H4 (cell line): ENCODE measurements around a stretch of chr14.

DNA sequence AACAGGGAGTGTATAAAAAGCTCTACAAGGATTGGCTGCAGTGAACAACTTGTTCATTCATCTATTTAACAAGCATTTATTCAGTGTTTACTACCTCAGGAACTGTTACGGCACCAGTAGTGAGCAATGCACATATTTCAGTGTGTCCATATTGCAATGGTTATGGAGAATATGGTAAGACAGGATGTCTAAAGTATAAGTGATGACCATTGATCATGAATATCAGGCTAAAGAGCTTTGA lies 854.2 kb upstream of the SEL1L start:
- RAMPAGE, long total RNA: no peak

DNA sequence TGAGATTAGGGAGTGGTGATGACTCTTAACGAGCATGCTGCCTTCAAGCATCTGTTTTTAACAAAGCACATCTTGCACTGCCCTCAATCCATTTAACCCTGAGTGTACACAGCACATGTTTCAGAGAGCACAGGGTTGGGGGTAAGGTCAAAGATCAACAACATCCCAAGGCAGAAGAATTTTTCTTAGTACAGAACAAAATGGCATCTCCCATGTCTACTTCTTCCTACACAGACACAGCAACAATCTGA lies 1431.0 kb upstream of the FLRT2 start:
- RAMPAGE, long total RNA: no peak

GRCh38 chr14:85533679-85534424 lies 3.9 kb downstream of the FLRT2 start:
- RAMPAGE, long total RNA: no peak

GRCh38 chr14:87164159-87164736 lies 828.7 kb downstream of the GALC start:
- RAMPAGE, long total RNA: no peak

DNA sequence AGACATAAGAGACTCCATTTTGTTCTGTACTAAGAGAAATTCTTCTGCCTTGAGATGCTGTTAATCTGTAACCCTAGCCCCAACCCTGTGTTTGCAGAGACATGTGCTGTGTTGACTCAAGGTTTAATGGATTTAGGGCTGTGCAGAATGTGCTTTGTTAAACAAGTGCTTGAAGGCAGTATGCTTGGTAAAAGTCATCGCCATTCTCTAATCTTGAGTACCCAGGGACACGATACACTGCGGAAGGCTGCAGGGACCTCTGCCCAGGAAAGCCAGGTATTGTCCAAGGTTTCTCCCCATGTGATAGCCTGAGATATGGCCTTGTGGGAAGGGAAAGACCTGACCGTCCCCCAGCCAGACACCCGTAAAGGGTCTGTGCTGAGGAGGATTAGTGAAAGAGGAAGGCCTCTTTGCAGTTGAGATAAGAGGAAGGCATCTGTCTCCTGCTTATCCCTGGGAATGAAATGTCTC lies 19.5 kb downstream of the GPR65 start:
- RAMPAGE, long total RNA: no peak

DNA sequence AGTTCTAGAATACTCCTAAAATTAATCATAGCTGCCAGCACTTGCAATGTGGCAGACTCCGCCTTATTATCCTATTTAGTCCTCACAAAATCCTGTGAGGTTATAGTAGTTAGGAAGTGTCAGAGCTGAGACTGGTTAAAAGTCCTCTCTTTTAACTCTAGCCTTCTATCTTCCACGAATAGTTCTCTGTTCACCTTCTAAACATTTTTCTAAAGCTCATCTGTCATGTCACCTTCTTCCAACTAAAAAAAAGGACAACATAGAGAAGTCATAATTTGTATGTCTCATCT lies 74.3 kb downstream of the KCNK10 start:
- RAMPAGE, long total RNA: no peak

DNA sequence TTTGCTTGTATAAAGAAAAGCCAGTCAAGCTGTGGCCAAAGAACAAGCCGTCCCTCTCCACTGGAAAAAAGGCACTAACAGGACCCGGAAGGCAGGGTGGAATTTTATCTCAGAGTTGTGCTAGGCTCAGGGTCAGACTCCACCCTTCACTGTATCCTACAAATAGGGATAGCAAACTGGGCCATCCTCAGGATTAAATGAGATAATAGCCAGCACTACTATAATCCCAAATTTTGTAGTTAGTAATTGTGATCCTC lies 4.2 kb downstream of the PTPN21 start:
- RAMPAGE, long total RNA: no peak

GRCh38 chr14:89247863-89248511 lies 169.0 kb downstream of the FOXN3 start:
- RAMPAGE, long total RNA: no peak

DNA sequence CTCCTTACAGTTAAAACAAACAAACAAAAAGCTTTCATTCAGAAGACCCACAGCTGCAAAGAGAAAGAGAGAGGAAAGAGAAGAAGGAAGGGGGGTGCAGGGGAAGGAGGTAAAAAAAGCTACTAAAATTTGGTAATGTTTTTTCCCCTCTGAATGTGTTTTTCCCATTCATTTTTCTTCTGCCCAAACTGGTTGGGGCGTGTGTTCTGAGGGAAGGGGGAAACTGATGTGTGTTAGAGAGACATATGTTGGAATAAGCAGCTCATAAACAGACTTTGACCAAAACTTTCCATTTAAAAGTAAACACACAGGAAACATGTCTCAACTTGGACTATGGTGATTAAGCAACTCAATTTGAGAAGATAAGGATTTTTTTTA lies 77.0 kb downstream of the FOXN3 start:
- RAMPAGE, long total RNA: no peak

DNA sequence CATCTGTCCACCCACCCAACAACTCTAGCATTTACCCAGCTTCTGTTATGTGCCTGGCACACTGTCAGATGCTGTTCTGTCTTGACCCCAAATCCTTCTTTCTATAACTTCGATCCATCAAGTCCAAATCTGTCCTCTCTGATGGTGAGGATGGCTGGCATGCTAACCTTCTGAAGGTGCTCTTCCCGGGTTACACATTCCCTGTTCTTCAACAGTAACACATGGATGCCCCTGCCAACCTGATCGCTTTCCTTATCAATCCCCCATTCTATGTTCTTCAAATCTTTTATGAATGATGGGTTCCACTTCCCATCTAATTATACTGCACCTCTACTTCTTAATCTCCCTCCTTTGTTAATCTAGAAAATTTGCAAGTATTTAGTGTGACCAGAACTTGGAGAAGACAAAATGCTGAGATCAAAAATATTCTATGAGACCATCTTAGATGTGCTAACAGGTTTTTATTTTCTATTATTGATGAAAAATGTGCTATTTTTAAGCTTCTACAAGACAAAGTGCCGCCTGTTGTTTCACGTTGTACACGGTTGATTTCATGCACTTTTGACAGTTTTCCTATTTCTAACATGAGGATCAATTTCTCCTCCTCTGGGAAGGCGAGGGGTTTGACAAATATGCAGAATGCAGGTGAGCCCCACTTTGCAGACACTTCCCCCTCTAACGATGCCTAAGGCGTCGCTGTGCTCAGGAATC lies 75.7 kb downstream of the FOXN3 start:
- RAMPAGE, long total RNA: no peak

- RAMPAGE, long total RNA: no peak
Measured at GRCh38 chr14:89351361-89352029, 65.5 kb downstream of the FOXN3 start.

DNA sequence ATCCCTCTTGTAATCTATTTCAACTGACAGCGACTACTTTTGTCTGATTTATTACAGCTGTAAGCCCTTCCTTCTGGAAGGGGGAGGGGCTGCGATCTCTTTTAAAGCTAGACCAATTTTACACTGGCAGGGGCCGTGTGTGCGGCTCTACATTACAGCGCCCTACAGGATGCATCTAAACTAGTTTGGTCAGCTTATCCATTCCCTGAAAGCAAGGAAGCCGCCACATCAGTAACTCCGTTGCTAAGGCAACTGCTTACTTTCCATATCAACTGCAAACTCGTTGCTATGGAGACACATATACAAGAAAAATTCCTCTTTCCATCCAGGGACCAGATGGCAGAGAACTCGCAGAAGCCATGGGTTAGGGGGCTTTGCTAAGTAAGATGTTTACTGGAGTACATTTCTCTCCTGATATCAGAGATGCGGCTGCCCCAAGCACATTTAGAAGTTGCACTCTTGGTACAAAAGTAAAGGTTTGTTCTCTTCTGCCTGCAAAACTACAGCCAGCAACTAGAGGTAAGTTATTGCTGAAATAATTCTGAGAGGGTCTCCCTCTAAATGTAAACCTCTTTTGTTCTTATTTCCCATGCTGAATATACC lies 17.3 kb downstream of the FOXN3 start:
- RAMPAGE, long total RNA: no peak

DNA sequence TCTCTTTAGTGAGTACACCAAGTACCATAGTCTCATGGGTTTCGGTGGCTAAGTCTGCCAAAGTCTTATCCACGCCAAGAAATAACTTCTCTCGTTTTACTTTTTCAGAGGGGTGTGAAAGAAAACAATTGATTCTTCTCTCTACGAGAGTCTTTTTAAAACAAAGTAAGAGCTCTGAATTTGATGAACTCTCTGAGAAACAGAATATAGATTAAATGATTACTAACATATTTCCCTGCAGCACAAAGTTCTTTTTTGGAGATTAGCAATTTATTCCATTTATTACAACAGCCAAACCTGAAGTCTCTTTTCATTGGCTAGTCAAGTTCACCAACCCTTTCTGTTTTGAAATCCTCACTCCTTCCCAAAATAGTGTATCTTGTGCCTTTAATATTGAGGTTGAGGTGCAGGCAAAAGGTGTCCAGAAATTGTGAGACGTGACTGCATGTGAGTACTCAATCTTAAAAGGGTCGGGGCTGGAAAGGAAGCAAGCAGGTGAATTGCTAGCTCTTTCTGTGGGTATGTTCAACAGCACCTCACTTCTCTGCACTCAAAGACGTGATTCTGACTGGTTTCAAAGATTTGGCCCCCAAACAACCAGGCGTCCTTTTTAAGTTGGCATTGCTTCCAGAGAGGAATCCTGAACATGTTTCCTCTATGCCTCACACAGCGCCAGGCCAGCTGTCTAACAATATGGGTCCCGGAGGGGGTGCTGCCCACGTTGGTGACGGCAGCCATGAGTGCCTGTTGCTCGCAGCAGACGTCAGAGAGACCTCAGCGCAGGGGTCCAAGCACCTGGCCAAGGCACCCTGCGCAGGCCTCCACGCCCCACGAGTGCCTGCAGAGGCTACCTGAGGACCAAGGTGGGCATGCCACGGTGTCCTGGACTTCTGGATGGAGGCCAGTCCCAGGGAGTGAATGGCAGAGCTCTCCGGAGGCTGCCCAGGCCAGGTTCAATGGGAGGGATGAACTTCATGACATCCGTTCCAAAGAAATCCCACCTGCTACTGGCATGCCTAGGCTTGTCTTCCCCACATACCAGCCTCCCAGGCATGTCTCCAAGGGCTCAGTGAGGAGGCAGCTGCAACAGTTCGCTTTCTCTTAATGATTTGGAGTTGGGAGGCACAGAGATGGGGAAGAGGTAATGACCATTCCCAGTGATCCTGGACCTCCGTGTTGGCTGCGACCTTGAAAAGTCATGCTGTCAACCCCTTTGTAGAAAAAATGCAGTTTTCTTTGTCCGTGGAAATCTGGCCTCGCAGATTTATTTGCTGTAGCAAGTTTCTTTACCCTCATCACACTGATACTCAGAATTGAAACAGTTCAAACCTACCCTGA lies 11.4 kb upstream of the FOXN3 start:
- RAMPAGE, long total RNA: no peak

DNA sequence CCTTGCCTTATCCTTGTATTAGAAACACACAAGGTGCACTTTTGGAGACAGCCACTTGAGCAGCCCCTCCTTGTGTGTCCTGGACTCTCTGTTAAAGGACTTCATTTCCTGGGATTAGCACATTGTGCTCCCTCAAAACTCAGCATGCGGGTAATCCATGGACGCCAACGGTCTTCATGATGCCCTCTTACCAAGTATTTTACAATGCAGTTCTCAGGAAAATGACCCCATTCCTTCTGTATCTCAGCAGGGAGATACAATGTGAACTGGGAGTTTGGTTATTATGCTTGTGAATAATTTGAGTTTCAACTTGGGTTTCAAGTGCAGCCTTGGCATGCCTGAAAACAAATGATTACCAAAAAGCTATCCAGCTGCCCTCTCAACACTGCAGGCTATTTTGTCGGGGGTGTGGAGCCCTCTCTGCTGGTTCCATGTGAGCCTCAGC lies 41.3 kb upstream of the FOXN3 start:
- RAMPAGE, long total RNA: no peak

DNA sequence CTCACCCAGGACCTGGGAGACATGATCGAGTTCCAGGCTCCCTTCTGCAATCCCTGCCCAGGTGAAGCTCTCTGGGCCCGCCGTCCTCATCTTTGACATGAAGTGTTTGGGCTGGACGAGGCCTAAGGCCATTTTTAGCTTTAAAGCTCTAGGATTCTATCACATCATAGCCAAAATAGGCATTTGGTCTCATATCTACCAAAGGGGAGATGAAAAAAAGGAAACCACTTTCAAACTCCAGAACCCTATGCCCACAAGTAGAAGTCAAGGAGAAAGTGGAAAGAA lies 148.4 kb upstream of the FOXN3 start:
- RAMPAGE, long total RNA: no peak

DNA sequence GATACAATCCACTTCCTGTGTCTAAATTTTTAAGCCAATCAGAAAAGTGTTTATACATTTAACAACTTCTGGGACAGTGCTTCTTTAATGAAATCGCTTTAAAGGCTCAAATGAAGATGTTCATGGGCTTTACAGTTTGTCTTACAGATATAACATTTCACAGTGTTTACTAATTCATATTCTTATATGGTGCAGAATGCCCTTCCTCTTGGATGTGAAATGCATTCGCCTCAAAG lies 200.0 kb upstream of the FOXN3 start:
- RAMPAGE, long total RNA: no peak

- RAMPAGE, long total RNA: no peak
Measured at GRCh38 chr14:89620966-89621528, 204.0 kb upstream of the FOXN3 start.

- RAMPAGE, long total RNA: no peak
Measured at GRCh38 chr14:89648445-89649159, 231.6 kb upstream of the FOXN3 start.

DNA sequence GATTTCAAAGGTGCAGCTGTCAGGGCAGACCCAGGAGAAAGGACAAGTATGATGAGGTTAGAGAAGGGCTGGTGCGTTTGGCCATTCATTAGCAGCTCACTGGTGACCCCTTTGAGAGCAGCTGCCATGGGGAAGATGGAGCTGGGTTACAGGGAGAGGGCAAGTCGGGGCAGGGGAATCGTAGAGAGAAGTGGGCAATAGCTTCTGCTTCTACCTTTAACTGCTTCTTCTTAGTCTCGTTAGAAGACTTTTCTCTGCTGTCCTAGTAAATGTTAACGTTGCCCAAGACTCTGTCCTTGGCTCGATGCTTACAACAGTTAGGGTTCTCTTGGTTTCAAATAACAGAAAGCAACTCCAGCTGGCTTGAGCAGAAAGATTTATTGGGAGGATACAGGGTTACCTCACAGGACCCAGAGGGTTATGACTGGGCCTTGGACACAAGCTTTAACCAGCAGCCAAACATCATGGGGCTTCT lies 161.6 kb downstream of the EFCAB11 start:
- RAMPAGE, long total RNA: no peak

DNA sequence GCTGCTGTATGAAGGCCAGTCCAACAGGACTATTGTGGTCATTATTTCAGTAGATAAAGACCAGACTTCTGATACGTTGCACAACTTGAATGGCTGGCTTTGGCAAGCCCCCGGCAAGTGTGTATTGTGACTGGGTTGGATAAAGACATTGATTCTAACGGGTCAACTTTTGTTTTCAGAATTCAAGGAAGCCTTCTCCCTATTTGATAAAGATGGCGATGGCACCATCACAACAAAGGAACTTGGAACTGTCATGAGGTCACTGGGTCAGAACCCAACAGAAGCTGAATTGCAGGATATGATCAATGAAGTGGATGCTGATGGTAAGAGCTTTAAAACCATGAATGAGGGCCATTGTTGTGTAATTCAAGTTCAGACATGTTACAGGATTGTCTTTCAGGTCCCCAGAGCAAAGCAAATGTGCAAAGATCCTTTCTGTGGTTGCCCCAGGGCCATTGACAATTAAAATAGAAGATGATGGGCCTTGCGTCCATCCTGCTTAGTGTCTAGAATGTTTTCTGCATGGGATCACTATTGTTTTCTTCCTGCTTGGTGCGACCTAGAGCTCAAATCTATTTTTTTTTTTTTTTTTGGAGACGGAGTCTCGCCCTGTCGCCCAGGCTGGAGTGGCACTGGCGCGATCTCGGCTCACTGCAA lies 4.4 kb downstream of the CALM1 start:
- RAMPAGE, long total RNA: no peak